Neural progenitor cell (in vitro differentiated cells): ENCODE measurements around a stretch of chr2.

DNA sequence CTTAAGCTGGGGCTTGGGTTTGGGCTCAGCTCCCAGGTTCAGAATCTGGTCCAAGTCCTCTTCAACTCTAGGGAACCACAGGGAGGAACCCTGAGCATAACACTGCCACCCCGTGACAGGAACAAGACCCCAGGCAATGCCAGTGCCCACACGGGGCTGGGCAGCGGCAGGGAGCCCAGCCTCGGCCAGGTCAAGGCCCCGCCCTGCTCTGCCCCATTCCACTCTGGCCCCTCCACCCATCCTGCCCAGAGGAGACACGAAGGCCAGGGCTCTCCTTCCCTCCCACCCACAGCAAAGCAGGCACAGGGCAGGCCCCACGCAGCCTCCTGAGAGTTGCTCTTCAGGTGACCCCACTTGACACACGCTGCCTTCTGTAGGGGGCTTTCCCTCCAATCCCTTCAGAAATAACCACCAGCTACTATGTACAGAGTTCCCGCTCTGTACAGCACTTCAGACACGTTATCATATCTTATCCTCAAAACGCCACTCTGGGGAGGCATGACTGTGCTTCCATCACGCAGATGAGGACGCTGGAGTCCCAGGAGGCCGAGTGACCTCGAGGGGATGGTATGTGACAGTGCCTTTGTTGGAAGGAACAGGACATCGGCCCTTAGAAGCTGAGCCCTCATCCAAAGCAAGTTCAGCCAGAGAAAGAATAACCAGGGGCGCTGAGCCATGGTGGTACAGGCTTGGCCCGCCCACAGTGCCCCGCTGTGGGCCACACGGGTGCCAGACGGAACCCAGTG lies 31.5 kb downstream of the HS1BP3 start:
- RAMPAGE, long total RNA = no peak

GRCh38 chr2:20649412-20649825 lies 1.5 kb downstream of the HS1BP3 start:
- RAMPAGE, long total RNA = no peak

- RAMPAGE, long total RNA = no peak
Observed at GRCh38 chr2:20676681-20677594, 10.0 kb downstream of the GDF7 start.

- RAMPAGE, long total RNA = no peak
Observed at GRCh38 chr2:20732937-20733398, 66.0 kb downstream of the GDF7 start.

- RAMPAGE, long total RNA = no peak
Observed at GRCh38 chr2:21007198-21008444, 36.3 kb downstream of the APOB start.

GRCh38 chr2:21012022-21012886 lies 31.6 kb downstream of the APOB start:
- RAMPAGE, long total RNA = no peak

GRCh38 chr2:21020713-21021838 lies 22.8 kb downstream of the APOB start:
- RAMPAGE, long total RNA = no peak

DNA sequence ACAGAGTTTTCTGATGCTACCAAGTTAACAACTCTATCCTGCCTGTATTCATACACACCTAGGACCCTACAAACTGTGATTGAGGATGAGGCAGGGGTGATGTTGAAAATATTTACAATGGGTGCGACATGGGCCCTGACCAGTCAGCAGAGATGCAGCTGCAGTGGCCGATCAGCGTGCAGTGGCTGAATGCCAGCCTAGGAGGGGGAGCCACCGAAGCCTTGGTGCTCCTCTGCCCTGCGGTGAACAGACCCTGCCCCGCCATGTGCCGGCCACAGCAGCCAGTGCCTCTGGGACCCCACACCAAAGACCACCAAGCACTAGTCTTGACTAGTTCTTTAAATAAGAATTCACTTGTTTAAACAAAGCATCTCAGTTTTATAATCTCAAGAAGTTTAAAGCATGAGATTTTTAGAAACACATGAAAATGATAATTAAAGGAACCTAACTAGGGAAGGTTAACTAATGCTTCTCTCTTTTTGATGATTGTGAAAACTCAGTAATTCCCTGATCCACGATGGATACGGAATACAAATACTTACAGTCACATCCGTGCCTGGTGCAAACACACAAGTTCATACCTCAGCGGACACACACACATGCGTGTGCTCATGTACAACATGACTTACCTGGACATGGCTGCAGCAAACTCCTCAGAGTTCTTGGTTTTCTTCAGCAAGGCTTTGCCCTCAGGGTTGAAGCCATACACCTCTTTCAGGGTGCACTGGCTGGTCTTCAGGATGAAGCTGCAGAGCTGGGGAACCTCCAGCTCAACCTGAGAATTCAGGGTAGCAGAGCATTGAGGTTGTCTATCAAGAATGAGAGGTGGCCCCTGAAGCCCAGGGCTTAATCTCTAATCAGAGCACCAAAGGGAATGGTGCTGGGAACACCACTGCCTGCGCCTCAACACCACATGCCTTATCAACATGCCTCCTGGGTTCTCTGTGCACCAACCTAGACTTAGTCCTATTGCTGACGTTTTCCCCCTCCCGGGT lies 3.3 kb downstream of the APOB start:
- RAMPAGE, long total RNA = no peak

GRCh38 chr2:21221071-21221319 lies 97.2 kb downstream of the TDRD15 start:
- RAMPAGE, long total RNA = no peak

DNA sequence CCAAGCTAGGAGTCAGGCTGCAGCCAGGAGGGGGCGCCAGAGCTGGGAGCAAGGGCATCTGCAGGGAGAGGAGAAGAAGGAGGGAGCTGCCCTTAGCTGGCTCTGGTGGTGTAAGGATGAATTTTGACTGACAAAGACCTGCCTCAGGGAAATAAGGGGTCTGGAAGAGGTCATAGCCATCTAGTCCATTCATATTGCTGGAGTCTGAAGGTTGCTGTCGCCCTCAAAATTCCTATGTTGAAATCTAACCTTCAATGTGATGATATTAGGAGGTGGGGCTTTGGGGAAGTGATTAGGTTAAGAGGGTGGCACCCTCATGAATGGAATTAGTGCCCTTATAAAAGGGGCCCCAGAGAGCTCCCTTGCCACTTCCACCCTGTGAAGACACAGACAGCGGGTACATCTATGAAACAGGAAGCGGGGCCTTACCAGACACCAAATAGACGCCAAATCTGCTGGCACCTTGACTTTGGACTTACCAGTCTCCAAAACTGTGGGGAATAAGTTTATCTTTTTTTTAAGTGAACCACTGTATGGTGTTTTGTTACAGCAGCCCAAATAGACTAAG lies 298.5 kb downstream of the TDRD15 start:
- RAMPAGE, long total RNA = no peak

DNA sequence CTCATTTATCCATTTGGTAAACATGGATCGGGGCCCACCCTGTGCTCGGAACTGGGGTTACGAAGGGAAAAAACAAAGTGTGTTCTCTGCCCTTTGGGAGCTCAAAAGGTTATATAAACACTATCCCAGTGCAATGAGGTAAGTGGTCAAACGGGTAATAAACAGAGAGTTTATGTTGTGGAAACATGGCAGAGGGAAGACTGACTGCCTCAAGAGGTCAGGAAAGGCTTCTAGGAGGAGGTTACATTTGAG lies 299.2 kb downstream of the TDRD15 start:
- RAMPAGE, long total RNA = no peak

GRCh38 chr2:21960989-21961314 lies 837.2 kb downstream of the TDRD15 start:
- RAMPAGE, long total RNA = no peak

DNA sequence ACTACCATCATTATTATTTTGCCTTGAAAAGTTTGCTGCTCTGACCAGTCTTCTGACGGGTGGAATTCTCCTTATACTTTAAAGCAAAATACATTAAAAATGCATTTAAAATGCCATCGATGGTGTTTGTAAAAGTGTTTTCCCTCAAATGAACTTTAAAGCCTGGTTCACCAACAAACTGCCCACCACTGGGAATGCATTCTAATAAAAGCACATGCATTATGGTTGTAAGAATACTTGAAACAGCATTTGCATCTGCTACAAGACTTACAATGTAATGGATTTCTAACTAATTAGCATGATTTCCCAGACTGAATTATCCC lies 825.3 kb upstream of the KLHL29 start:
- RAMPAGE, long total RNA = no peak

DNA sequence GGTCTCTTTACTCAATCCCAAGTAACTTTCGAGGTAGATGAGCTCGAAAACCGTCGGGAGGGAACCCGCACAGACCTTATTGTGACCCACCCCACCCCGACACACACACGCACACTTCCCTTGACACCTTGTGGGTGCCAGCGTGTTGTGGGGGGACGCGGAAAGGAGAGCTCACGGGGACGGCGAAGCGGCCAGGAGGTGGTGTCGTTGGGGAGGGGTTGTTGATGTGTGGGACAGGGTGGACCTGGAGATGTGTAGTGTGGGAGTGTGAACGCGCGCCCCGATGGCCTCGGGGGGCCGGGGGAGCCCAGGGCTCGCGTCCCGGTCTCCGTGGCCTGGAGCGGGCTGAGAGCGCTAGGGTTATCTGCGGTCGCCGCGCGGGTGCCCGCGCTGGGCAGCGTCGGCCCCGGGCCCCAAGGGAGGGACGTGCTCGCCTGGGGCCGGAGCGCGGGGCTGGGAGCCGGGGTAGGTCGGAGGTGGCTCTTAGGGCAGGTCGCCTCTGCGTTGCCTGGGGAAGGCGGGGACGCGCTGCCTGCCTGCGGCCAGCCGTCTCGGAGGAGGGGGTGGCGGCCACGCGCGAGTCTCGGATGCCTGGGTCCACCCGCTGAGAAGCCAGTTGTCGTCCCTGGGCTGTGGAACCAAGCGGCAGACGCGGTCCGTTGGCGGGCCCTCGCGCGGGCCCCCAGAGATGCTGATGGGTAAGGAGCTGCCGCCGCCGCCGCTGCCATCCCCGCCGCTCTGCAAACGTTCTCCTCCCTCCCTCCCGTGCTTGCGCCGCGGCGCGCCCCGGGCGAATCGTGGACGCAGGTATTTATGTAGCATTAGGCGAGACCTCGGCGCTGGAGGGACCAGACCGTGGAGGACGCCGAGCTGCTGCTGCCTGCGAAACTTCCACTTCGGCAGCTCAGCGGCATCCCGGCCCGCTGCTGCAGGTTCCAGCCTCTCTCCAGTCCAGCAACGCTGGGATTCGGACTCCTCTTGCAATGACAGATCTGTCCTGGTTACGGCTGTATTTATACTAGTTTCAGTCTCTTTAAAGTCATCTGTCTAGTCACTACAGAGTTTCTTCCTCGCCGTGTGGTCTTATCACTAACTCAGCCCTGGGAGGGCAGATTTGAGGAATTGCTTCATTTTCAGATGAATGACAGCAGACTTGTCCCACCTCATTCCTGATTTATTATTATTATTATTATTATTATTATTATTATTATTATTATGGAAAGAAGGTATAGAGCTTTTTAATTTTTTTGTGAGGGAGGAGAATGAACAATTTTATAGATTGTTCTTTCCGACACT lies 1.8 kb downstream of the KLHL29 start:
- RAMPAGE, long total RNA = no peak

GRCh38 chr2:23518999-23519785 lies 134.2 kb downstream of the KLHL29 start:
- RAMPAGE, long total RNA = no peak

GRCh38 chr2:23541385-23542255 lies 156.6 kb downstream of the KLHL29 start:
- RAMPAGE, long total RNA = no peak

DNA sequence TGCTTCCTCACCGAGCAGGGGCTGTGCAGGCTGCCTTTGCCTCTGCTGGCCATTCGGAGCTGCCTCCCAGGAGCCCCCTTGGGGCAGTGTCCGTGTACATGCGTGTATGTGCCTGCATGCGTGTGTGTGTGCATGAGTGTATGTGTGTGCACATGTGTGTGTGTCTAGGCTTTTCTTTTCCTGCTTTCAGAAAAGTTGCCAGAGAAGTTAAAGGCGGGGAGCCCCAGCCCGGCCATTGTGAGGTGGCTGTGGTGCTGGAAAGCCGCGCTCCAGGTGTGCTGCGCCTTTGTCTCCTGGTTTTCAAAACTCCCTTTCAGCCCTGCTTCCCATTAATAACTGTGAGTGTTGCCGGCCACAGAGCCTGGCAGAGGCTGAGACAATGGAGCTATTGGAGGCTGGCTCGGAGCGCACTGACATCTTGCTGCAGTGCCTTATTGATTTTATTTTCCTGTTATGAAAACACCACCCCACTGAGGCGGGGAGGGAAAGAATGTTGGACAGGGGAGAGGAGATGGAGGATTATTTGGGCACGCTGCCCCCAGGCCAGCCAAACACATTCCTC lies 178.5 kb downstream of the KLHL29 start:
- RAMPAGE, long total RNA = no peak

DNA sequence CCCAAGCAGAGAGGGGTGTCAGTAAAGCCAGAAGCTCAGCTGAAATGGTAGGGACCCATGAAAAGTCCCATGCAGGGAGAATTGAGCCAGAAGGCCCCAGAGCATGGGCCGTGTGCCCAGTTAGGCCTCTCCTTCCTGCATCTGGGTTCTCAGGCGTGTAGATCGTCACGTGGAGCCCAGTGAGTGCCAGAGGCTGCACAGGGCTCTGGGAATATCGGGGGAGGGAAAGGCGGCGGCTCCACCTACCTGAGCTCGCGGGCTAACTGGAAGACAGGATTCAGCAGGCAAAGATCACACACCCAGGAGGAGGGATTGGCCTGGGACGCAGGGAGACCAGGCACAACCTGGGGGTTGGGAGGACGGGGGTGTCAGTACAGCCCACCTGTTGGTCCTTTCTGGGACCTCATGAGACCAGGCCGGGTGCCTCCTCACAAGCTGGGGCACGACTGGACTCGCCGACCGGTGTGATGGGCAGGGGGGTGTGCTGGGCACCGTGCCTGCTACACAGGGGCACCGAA lies 256.9 kb downstream of the ATAD2B start:
- RAMPAGE, long total RNA = no peak

GRCh38 chr2:24011292-24011802 lies 1.5 kb downstream of the MFSD2B start:
- RAMPAGE, long total RNA = no peak

DNA sequence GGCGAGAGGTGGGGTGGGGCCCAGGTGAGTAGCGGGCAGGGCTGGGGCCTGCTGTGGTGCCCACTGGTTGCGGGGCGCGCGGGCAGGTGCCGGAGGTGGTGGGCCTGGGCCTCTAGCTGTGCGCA lies 857 bp upstream of the SF3B6 start:
- RAMPAGE, long total RNA = no peak